Psoas muscle (tissue), 2 donors: Measurements from ENCODE around the genes CDK5RAP1, EIF2S2, ITCH and ACSS2.

GRCh38 chr20:32960928-32961445 lies 43.2 kb downstream of the SUN5 start:
- PRO-cap, 2 experiments: no peak in any of the 2 experiments

DNA sequence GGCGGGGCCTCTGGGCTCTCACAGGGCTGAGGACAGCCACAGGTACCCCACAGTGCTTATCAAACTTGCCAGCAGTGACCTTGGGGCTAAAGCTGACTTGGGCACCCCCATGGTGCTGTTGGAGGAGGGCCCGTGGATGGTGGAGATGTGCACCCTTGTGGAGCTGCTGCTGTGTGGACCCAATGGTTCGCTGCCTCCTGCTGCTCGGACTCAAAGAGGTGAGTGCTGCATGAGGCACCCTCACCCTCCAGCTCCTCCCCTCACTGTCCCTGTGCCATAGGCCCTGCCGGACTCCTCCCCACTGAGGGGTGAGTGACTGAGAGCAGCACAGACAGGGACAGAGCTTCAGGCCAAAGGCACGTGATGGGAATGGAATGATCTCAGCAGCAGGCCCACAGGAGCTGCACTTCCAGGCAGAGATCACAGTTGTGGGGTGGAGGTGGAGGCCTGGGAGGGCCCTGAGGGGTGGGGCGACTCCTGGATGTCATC lies 28.0 kb downstream of the SUN5 start:
- PRO-cap, 2 experiments: no peak in any of the 2 experiments

GRCh38 chr20:33124193-33124656 lies 43.7 kb upstream of the BPIFA2 start:
- PRO-cap, 2 experiments: no peak in any of the 2 experiments

GRCh38 chr20:33273316-33273657 lies 9.7 kb upstream of the BPIFB1 start:
- PRO-cap, 2 experiments: no peak in any of the 2 experiments

- PRO-cap, 2 experiments: no peak in any of the 2 experiments
Measured at GRCh38 chr20:33373078-33373511, 28.2 kb downstream of the CDK5RAP1 start.

- PRO-cap, 2 experiments: peak in 2 of 2 experiments; most common plus-strand start chr20:33401582 (in 2); most common minus-strand start chr20:33401515 (in 2)
Measured at GRCh38 chr20:33401060-33401831, at the start of gene CDK5RAP1. CDK5RAP1 (minus strand) TSS chr20:33401519.

DNA sequence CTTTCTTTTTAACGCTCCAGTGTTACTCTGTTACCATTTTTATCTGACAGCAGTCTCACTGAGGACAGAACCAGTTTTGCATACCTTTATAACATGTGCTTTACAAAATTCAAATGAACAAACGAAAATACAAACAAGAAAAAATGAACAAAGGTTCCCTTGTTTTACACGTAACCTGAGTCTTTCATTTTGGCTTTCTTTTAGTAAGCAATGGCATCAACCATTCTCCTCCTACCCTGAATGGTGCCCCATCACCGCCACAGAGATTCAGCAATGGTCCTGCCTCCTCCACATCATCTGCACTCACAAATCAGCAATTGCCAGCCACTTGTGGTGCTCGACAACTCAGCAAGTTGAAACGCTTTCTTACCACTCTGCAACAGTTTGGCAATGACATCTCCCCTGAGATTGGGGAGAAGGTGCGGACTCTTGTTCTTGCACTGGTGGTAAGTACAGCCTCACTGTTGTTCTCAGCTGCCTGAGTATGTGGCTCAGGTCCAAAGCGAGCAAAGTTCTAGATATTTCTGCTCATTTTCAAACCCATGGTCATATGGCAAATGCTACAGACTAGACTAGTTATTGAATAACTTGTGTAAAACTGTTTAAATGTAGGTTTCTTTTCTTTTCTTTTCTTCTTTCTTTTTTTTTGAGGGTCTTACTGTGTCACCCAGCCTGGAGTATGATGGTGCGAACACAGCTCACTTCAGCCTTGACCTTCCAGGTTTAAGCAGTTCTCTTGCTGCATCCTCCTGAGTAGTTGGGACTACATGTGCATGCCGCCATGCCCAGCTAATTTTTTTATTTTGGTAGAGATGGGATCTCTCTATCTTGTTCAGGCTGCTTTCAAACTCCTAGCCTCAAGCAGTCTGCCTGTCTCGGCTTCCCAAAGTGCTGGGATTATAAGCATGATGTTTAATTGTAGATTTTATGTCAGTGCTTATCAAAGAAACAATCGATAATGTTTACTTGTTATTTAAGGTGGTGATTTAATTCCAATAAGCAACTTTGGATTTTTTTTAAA lies 50.9 kb upstream of the C20orf144 start:
- PRO-cap, 2 experiments: no peak in any of the 2 experiments

GRCh38 chr20:33667144-33668523 lies 891 bp downstream of the ACTL10 start:
- PRO-cap, 2 experiments: no peak in any of the 2 experiments

DNA sequence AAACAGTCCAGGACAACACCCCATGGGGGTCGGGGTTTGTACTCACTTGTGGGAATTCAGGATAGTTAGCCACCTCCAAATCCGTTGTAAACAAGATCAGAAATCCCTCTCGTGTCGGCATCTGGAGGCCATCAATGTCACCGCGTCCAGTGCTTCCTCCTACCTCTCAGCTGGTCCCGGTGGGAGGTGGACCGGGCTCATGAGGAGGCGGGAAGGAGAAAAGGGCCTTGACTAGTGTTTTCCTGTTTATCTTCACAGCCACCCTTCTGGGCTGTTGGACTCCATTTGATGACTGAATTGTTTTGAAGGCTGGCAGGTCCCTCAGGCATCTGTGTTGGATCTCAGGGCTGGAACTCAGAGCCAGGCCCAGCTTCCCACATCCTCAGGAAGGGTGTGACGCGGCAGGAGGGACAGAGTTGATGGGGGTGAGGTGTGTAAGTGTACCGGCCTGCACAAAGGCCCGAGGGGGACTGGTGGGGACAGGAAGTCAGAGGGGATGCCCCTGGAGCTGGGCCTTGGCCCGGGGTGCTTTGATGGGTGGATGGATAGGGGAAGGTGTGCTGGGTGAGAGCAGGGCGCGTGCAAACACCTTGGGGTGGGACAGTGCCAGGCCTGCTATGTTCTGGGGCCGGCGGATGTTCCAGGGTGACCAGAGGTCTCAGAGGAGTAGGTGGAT lies 18.1 kb upstream of the CHMP4B start:
- PRO-cap, 2 experiments: no peak in any of the 2 experiments

GRCh38 chr20:34112088-34112338 lies at the start of gene EIF2S2:
EIF2S2 (minus strand) TSS chr20:34112243.
- PRO-cap, 2 experiments: peak in 2 of 2 experiments; most common minus-strand start chr20:34112214 (in 2)

- PRO-cap, 2 experiments: no peak in any of the 2 experiments
Measured at GRCh38 chr20:34190674-34191137, 50.5 kb upstream of the ASIP start.

DNA sequence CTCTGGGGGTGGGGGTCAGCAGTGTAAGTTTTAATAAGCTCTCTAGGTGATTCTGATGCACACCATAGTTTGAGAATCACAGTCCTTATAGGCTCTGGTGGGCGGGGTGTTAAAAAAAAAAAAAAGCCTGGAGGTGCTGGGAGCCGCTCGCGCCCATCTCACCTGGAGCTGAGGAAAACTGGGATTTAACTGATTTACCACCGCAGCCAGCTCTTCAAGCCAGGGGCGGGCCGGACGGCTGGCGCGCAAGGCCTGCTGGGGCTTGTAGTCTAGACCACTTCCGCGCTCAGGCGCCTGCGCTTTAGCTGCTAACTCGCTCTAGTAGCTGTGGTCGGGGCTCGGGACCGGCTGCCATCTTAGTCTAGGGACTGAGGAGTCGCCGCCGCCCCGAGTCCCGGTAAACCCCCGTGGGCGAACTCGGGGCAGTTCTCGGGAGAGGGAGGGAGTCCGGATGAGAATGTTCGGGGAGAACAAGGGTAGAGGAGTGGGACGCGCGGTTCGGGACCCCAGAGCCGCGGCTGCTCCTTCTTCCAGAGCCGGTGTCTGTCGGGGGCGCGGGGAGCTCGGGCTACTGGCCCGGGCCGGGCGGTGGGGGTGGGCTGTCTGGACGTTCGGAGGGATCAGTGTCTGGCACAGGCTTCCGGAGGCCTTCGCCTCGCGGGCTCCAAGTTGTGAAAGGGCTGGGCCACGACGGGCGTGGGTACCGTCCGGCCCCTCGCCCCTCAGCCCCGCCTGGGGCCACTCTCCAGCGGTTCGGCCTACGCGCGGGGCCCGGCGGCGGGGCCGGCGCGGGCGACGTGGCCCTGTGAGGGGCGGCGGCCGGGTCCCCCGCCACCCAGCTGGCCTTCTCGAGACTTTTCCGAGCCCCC lies at the start of gene ITCH:
Gene ITCH (plus strand): TSS at position 321 of the 869 bp plus-strand sequence.
- PRO-cap, 2 experiments: peak in 2 of 2 experiments; most common plus-strand start position 321 of the sequence (in 2); most common minus-strand start position 170 of the sequence (in 1)

DNA sequence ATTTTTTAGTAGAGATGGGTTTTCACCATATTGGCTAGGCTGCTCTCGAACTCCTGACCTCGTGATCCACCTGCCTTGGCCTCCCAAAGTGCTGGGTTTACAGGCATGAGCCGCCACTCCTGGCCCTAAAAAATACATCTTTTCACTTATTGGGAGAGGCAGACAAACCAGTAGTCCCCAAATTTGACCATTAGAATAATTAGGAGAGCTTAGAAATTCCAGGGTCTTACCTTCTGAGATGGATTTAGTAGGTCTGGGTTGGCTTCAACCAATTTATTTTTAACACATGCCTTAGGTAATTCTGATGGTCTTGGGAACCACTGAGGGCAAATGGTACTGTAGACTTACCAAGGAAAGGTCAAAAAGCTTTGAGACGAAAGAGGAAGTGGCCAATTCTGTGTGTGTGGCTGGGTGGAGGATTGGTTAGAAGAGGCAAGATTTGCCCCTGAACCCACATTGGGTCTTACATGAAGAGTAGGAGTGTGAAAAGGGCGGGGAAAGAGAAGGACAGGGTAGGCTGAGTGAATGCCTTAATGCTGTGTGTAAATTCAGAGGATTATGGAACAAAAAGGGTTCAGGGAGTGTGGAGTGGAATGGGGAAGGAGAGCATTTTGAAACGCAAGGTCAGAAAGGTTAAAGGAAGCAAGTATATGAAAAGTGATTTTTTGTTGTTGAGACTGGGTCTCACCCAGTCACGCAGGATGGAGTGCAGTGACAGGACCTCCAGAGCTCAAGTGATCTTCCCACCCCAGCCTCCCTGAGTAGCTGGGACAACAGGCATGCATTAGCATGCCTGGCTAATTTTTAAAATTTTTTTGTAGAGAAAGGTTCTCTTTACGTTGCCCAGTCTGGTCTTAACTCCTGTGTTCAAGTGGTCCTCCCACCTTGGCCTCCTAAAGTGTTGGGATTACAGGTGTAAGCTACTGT lies 2.8 kb downstream of the ITCH start:
- PRO-cap, 2 experiments: no peak in any of the 2 experiments

DNA sequence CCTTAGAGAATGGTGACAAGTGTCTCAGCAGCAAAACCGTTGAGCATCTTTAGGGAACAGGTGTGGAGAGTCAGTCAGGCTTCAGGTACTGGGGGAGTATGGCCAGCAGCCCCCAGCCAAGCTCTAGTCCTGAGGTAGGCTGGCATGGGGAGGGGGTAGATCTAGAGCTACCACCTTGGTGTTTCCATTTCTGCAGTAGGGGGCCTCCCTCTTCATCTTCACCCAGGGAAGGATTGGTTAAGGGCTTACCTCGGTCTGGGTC lies 2.6 kb downstream of the TP53INP2 start:
- PRO-cap, 2 experiments: no peak in any of the 2 experiments

GRCh38 chr20:34709021-34709894 lies 5.1 kb downstream of the TP53INP2 start:
- PRO-cap, 2 experiments: no peak in any of the 2 experiments

GRCh38 chr20:34824698-34825524 lies 540 bp downstream of the NCOA6 start:
- PRO-cap, 2 experiments: peak in 1 of 2 experiments; most common plus-strand start chr20:34825276 (in 1); most common minus-strand start chr20:34825256 (in 1)

GRCh38 chr20:34861631-34862105 lies 11.0 kb downstream of the GGT7 start:
- PRO-cap, 2 experiments: peak in 1 of 2 experiments; most common plus-strand start chr20:34861980 (in 1); most common minus-strand start chr20:34861737 (in 1)

DNA sequence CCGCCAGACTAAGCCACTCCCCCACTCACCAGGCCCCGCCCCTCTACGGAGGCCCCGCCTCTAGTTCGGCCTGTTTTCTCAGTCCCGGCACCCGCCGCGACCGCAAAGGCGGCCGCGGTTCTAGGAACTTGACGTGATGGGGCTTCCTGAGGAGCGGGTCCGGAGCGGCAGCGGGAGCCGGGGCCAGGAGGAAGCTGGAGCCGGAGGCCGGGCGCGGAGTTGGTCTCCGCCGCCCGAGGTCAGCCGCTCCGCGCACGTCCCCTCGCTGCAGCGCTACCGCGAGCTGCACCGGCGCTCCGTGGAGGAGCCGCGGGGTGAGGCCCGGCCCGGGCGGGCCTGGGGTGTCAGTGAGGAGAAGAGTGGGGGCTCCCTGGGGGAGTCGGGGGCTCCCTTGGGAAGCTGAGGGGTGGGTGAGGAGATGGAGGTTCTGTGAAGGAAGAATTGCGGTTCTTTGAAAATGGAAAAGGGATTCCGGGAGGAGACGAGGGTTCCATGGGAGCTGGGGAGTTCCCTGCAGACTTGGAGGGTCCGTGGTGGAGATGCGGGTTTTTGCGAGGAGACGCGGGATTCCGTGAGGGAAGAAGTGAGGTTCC lies at the start of gene ACSS2:
Gene ACSS2 (plus strand): TSS at position 103 of the 593 bp plus-strand sequence.
- PRO-cap, 2 experiments: peak in 2 of 2 experiments; most common plus-strand start position 105 of the sequence (in 2)

DNA sequence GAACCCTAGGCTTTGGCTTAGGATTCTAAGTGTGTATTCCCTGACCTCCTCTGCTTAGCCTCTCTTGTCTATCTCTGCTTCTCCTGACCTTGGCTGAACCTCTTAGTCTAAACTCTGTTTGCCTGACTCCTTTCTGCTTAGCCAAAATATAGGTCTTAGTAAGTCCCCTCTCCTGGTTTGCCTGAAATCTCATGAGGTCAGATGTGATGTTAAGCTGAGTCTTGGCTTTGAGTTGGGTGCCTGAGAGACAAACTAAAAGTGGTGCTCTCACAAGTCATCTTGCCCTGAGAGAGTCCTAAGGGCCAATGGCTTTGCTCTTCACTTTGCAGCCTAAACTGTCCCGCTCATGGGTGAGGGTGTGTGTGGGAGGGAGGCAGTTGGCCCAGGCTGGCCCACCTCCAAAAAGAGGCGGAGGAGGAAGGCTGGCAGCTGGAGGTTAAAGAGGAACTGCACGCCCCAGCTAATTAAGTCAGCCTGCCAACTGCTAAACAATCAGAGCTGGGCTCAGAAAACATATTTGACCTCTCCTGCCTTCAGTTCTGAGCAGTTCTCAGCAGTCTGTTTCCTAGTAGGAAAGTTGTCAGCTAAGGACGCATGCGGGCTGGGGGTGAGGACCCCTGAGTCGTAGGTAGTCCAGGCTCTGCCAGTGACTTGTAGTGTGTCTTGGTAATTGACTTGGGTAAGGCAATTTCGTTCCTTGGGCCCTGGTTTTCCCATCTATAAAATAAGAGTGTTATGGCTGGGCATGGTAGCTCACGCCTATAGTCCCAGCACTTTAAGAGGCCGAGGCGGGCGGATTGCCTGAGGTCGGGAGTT lies 17.2 kb downstream of the GSS start:
- PRO-cap, 2 experiments: no peak in any of the 2 experiments

DNA sequence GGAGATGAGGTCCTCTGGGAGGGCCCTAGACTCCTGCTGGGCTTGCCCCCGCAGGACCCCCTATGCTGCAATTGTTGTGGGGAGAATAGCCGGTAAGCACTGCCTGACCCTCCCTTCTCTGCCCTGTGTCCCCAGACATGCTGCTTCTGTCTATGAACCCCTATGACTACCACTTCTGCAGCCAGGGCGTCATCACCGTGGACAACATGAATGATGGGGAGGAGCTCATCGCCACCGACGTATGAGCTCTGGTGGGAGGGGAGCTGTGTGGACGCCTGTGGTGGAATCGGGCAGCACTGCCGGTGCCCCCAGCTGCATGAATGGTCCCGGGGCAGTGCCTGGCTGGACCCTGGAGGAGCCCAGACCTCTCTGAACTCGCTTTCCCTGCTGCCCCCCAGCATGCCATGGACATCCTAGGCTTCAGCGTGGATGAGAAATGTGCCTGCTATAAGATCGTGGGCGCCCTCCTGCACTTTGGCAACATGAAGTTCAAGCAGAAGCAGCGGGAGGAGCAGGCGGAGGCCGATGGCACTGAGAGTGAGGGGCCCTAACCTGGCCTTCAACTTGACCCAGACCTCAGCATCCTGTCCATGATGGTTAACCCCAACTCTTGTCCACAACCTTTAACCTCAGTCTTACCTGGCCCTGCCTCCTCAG lies 31.2 kb downstream of the MYH7B start:
- PRO-cap, 2 experiments: no peak in any of the 2 experiments